Right ventricle myocardium (tissue), 1 donor: ENCODE measurements around the genes FOXB2 and GNA14.

DNA sequence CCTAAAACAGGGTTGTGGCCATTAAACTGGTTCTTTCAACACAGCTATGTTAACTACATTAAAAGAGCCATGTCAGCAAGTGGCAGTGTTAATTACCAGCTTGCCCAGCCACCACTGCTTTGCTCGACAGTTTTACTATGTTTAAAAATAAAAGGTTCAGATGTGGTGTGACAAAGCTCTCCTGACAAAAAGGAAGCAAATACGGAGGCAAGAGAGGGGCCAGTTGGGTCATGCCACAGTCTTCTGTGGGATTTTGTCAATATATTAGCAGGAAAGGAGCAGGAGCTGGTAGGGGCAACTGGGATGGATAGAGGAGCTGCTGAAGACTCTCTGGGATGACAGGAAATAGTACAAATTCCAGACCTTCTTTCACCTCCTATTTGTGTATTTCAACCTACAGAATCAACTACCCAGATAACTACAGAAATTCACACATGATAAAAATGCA lies 191.7 kb downstream of the GCNT1 start:
- PRO-cap, 2 experiments: no peak in any of the 2 experiments

- PRO-cap, 2 experiments: no peak in any of the 2 experiments
Measured at GRCh38 chr9:76651171-76651621, 192.2 kb downstream of the GCNT1 start.

GRCh38 chr9:76735737-76736096 lies 170.2 kb downstream of the PRUNE2 start:
- PRO-cap, 2 experiments: no peak in any of the 2 experiments

DNA sequence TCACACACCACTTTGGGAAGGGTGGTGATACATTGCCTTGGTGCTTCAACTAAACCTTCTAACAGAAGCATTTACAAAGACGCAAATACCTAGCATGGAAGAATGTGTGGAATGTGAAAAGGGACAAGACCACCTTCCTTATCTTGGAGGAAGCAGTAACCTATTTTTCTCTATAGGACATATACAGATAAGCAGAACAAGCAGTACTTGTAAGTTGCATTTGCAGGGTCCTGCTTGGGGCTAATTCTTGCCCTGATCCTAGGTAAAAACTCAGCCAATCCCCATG lies 102.8 kb downstream of the PRUNE2 start:
- PRO-cap, 2 experiments: no peak in any of the 2 experiments

GRCh38 chr9:76897980-76898579 lies 7.8 kb downstream of the PRUNE2 start:
- PRO-cap, 2 experiments: no peak in any of the 2 experiments

- PRO-cap, 2 experiments: no peak in any of the 2 experiments
Measured at GRCh38 chr9:77019436-77019779, at the start of gene FOXB2. Gene FOXB2 (plus strand): TSS chr9:77019655.

DNA sequence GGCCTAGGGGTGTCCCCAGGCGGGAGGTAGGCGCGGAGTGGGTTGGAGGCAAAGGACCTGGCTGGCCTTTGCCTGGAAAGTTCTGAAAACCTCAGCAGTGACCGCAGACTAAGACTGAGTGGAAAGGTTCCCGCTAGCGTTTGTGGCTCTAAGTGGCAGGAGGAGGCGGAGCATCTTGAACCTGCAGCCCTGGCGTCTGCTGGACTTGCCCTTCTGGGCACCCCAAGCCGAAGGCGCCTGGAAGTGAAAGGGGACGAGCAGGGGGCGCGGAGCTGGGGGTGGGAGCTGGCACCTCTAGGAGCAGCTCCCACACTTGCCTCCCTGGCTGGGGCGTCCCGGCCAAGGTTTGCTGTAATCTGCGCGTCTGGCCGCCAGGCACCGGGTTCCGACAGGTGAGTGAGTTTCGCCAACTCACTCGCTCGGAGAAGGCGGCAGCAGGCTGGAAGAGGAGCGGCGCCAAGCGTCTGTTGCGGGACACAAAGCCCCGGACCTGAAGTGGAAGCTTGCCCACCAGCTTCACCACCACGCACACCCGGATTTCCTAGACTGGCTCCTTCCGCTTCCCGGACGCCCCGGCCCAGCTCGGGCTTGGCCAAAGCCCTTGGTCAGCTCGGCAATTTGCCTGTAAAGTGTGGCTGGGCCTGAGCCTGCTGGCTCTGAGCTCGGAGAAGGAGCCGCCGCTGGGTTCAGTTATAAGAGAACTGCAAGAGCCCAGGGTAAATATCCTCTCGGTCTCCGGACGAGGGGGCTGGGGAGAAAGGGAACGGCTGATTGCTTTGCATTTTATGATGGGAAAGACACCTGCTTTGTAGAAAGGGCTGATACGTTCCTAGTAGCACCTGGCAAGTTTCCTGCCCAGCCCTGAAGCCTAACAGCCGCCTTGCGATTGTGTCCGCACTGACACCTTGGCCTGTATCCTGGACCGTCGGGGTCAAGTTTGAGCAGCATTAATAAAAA lies at the start of gene GNA14:
Gene GNA14, minus strand, starts transcription at position 122 of the 957 bp plus-strand sequence.
- PRO-cap, 2 experiments: peak in 2 of 2 experiments; most common plus-strand start position 642 of the sequence (in 1); most common minus-strand start position 492 of the sequence (in 2)

GRCh38 chr9:77891485-77892055 lies 140.0 kb downstream of the GNAQ start:
- PRO-cap, 2 experiments: no peak in any of the 2 experiments

DNA sequence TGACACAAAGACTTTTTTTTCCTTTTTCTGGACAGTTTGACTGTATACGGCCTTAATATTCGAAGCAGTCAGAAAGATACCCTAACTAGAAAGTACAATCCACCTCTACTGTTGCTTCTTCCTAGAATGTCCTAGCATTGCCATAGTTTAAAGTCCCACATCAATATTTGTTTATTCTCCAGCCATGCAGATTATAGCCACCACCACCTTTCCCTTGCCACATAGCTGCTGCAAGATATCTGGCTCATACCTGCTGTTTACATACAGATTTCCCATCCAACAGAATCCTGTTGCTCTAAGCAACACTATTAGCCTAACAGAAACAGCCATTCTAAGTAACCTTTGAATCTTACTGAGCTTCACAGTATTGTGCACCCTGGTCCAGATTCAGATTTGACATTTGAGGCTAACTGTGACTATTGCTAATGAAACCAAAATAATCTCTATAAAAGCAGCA lies 45.6 kb downstream of the GNAQ start:
- PRO-cap, 2 experiments: no peak in any of the 2 experiments

DNA sequence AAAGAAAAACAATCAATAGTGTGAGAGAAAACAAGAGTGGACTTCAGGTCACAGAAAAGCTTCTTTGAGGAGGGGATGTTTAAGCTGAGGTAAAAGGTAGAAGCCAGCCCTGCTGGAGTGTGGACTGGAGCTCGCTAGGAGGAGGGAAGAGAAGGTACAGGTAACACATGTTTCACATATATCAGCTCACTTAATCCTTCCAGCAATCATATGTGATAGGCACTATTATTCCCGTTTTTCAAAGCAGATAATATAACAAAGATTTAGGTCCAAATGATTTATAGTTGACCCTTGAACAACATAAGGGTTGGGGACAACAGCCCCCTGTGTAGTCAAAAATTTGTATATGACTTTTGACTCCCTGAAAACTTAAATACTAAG lies 341.5 kb downstream of the PSAT1 start:
- PRO-cap, 2 experiments: no peak in any of the 2 experiments

GRCh38 chr9:79574119-79574330 lies 2.3 kb downstream of the TLE4 start:
- PRO-cap, 2 experiments: no peak in any of the 2 experiments

DNA sequence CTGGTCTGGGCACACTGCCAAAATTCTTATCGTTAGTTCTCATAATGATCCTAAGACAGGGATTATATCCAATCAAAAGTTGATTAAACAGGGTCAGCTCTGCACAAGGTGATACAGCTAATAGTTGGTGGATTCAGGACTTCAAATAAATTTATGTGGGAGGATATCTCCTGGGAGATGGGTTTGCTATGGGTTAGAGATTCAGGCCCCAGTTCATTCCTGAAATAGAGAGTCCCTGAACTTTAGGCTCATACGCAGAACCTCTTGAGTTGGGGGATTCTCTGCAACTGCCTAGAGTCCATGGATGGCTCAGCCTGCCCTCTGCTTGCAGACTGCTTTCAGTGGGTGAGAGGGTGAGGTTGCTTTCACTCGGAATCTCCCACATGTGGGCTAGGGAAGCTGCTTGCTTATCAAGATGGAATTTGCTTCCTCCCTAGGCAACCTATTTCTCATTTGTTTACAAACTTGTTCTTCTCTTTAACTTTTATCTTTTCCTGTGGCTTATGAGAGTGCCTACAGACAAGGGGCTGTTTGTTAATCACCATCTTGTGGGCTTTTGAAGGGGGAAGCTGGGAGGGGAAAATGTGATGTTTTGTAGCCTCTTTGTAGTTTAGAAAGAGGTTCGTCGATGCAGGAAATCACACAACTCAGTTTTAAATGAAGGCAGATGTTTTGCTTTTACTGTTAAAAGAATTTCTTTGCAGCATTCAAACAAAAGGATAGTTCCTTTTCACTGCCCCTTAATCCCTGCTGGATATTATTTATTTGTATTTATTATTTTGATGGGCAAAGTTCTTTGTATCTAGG lies 10.0 kb downstream of the TLE4 start:
- PRO-cap, 2 experiments: no peak in any of the 2 experiments

- PRO-cap, 2 experiments: no peak in any of the 2 experiments
Measured at GRCh38 chr9:79590914-79591778, 19.4 kb downstream of the TLE4 start.

- PRO-cap, 2 experiments: no peak in any of the 2 experiments
Measured at GRCh38 chr9:79623649-79624534, 52.1 kb downstream of the TLE4 start.

GRCh38 chr9:81686670-81687040 lies 2.7 kb downstream of the TLE1 start:
- PRO-cap, 2 experiments: no peak in any of the 2 experiments

- PRO-cap, 2 experiments: no peak in any of the 2 experiments
Measured at GRCh38 chr9:81759686-81760226, 70.4 kb upstream of the TLE1 start.

GRCh38 chr9:81877082-81877338 lies 51.2 kb upstream of the SPATA31D4 start:
- PRO-cap, 2 experiments: no peak in any of the 2 experiments

- PRO-cap, 2 experiments: no peak in any of the 2 experiments
Measured at GRCh38 chr9:83220088-83220426, 157.1 kb upstream of the RASEF start.

DNA sequence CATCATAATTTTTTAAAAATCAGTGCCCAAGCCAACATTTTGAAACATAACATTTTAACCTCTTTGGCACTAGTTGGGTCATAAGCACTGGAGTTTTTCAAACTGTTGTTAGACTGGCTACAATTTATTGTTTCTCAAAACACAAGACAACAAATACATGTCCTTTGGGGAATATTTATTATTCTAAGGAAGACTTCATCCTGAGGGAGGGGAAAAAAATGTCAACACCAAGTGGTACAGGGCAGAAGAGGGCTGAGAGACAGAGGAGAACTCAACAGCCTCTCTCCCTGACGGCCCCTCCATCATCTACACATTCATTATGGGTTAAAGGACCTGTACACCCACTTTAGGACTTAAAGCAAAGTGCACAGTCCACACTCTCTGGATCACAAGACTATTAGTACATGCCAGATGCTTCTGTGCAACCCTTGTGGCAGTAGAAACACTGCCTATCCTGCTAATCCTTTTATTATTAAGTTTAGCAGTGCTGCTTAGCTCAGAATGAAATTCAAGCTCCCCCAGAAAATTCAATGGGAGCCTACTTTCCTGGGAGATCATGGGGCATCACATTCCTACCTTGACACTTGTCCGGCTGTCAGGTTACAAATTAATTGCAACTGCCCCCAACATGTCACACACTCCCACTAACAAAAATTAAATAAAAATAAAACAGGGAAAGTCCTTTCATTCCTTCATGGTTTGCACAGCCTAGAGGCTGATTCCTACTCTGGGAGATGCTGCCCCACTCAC lies 1.9 kb downstream of the FRMD3 start:
- PRO-cap, 2 experiments: no peak in any of the 2 experiments

DNA sequence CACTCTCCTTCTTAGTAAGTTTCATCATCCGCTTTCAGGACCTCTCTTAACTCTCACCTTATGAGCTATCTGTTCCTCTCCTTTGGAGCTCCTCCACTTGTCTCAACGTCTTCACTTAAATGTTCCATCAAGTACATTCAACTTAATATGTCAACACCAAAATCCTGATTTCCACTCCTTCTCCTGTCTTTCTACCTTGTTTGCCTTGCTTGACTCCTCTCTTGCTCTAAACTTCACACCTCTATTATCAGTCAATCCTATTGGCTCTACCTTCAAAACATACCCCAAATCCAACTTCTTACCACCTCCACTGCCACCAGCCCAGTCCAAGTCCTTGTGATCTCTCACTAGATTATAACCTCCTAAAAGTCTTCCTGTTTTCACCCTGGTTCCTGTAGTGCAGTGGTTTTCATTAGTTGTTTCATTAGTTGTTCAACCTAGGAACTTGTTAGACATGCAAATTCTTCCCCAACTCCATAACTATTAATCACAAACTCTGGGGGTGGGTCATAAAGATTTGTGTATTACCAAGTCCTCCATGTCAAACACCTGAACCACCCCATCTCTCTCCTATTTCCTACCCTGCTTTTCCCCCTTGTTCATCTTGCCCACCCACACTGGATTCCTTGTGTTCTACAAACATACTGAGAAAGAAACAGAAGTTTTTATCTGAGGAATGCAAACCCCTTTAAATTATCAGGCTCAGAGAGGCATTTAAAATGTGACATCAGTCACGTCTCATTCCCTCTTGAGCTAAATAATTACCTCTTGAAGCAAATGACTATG lies 34.4 kb downstream of the IDNK start:
- PRO-cap, 2 experiments: no peak in any of the 2 experiments